Mesangial cell (primary cell): ENCODE measurements around the genes LRIT3 and ELOVL6.

GRCh38 chr4:108916888-108917281, 154.0 kb upstream of the ETNPPL start:
- RAMPAGE, long total RNA = no peak

GRCh38 chr4:109560720-109561538, 883 bp downstream of the MCUB start:
- RAMPAGE, long total RNA = no peak

DNA sequence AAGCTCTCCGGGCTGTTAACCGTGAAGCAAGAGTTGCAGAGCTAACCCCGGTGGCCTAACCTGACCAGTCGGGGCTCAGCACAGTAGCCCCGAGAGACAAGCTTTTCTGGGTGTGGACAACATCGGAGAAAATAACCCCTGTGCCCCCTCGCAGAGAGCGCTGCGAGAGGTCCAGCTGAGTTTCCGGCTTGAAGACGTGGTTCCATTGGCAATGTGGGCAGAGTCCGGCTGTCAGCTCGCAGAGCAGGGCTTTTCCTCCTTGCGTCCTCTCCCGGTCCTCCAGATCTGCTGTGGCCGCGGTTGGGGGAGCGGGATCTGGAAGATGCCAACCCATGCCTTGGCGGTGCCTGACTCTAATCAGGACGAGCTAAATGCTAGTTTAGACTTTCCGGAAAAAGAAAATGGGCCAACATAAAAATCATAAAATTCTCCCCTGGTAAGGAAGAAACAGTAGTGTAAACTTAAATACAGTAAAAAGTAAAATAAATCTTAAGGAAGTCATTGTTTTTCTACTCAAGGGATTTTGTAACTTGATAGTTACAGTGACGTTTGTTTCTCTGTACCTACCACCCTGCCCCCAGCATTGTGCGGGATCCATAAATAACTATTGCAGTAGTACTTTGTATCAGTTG, 603 bp upstream of the PLA2G12A start:
- RAMPAGE, long total RNA = no peak

DNA sequence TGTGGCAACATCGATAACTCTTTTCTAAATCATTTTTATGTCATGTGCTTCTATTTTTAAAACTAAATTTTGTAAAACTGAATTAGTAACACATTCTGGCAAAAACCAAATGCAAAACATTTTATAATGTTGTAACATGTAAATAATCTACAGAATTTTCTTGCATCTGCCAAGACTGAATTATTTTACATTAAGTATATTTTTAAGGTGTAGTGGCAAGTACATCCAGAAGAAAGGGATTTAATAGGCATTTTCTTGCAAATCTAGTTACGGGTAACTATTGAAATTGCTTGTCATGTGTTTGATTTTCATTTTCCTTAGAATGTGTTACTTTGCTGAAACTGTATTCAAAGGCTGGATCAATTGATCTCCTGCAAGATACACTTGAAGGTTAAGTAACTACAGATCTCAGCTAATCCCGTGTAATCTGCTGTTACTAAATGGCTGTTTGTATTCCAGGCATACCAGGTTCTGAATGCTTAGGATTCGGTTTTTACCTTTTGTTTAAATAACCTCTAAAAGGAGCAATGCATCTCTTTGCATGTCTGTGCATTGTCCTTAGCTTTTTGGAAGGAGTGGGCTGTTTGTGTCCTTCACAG, at the start of gene LRIT3:
Gene LRIT3 (plus strand): TSS at position 433 of the 599 bp plus-strand sequence.
- RAMPAGE, long total RNA = no peak

DNA sequence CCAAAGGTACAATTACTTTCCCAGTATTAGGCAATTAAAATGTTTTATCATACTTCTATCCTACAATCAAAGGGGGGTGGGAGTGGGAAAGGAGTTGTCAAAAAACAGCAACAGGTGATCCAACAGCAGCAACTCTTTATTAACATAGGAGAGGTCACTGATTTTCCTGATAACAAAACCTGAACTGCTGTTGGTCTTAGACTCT, 132.5 kb downstream of the ELOVL6 start:
- RAMPAGE, long total RNA = no peak

DNA sequence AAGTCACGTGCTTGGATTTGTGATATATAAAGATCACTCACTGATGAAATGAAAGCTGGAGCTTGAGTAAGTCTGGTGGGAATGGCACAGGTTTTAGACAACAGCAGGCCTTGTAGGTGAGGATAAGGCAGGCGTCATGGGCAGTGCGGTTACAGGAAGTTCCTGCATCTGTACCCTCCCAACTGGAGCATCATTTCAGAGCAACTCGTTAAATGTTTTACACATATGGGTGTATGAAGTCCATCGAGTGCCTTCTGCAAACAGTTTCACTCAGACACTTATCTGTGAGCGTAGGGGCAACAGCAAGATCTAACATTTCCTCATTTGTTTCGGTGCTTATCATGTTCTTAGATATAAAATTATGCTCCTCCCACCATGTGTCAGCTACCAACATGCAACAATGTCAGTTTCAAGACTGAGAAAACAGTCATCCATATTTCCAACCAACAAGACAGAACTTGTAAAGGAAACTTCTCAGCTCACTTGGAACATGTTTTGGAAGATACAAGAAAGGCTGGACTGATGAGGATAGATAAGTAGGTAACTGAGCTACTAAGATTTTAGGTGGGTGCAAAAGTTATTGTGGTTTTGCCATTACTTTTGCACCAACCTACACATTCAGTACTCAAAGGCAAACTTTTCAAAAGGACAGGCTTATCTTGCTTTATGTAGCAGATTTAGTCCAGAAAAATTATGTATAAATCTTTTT, 69.9 kb downstream of the ELOVL6 start:
- RAMPAGE, long total RNA = no peak

DNA sequence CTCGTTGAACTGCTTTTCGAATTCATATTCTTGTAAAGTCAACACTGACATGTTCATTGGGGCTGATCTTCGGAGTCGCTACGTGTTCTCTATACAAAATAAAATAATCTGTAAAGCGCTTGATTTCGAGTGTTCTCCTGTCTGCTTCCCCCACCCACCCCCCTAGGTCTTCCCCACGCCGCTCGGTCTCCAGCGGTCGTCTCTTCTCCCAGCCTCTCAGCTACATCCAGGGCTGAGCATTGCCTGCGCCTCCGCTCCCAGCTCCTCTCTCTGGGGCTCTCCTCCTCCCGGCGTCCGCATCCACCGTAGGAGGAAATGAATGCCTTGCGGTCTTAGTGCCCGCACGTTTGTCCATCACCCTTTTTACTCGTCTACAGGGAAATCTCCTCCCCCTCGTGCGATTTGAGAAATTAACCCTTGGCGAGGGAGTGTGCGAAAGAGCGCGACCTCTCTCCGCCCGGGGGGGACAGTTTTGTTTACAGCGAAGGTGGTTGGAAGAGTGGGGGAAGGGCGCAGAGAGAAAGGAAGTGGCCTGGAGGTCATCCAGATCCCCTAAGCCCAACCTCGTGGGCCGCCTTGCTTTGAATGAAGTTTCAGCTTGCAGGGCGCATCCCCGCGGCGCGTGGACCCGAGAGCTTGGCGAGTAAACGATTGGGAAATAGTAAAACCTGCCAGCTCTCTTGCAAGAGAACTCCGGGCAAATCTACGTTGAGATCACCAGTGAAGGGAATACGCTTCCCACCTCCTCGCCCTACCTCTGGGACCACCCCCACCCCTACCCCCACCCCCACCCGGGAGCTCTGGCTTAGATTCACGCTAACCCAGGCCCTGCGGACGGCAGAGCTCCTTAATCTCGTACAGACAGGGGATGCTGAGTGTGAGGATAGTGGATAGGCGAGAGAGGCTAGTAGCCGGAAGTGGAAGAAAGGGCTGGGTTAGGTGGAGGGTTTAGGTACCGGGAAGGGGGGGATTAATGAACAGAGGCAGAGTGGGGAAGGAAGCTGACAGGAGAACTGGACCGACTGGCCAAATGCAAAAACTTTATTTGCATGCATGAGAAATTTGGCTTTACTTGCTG, at the start of gene ELOVL6:
Gene ELOVL6 (minus strand): TSS at position 337 of the 1,078 bp plus-strand sequence.
- RAMPAGE, long total RNA = no peak

DNA sequence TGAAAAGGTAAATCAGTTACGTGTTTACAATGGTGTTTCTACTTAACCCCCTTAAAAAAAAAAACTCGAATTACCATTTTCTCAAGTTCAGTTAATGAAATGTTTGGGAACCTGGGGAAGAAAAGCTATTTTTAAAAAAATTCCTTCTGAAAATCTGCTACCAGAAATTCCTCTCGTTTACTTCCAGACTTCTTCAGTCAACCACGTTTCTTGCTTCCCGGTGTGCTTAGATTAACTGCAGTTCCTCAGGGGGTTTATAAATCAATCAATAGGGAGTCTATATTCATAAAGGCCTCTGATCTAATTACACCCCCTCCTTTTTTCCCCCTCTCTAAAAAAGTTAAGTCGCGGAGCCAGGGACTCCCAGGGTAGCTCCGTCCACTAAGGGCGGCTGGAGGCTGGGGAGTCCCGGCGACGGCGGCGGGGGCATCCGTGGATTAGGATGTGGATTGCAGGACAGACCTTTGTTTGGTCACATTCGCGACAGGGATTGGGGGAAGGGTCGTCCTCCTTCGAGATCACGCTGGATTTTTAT, 8.8 kb downstream of the PITX2 start:
- RAMPAGE, long total RNA = no peak

GRCh38 chr4:112284869-112285351, 794 bp downstream of the TIFA start:
- RAMPAGE, long total RNA = no peak

- RAMPAGE, long total RNA = no peak
Observed at GRCh38 chr4:112645428-112645964, 8.6 kb downstream of the LARP7 start.

GRCh38 chr4:113291510-113291921, 242.1 kb downstream of the ANK2 start:
- RAMPAGE, long total RNA = no peak

DNA sequence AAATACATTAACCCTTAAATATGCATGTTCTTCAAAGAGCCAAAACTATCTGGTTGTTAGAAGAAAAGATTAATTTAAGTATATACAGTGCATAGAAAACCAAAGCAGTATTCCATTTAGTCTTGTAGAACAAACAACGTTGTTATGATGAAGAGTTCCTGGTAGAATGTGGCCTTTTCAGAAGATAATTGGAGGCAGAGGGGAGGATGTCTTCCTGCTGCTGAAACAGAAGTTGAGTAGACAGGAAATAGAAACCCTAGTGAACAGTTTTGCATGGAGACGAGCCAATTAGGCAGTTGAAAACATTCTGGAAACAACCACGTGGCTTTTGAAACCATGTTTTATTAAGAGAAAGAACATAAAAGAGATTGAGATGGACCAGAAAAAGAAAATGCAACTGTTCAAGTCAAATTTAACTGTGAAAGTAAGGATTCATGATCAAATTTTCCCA, 325.2 kb downstream of the CAMK2D start:
- RAMPAGE, long total RNA = no peak

- RAMPAGE, long total RNA = no peak
Observed at GRCh38 chr4:113645776-113646211, 115.7 kb downstream of the CAMK2D start.

DNA sequence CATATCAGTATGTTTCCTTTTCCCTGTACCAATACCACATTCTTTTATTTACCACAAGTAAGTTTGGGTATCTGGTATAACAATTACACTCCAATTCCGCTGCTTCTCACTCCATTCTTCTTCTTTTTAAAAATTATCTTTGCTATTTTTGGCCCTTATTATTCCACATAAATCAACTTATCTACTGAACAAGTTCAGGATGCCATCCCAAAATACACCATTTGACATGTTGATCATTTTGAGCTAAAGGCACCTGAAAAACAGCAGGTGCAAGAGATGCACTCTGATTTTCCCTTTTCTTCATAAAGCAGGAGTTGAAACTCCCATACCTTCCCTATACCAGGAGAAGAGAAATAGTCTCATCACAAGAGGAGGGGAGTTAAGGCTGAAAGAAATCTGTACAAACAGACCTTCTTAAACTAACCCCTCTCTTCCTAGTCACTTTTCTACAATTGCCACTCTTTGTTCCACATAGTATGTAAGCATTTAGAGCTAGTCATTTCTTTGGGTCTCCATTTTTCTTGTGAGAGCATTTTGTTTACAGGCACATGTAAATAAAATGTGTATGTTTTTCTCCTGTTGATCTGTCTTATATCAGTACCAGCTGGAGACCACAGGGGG, 47.2 kb downstream of the CAMK2D start:
- RAMPAGE, long total RNA = no peak

- RAMPAGE, long total RNA = no peak
Observed at GRCh38 chr4:114616511-114616972, 17.9 kb downstream of the UGT8 start.

DNA sequence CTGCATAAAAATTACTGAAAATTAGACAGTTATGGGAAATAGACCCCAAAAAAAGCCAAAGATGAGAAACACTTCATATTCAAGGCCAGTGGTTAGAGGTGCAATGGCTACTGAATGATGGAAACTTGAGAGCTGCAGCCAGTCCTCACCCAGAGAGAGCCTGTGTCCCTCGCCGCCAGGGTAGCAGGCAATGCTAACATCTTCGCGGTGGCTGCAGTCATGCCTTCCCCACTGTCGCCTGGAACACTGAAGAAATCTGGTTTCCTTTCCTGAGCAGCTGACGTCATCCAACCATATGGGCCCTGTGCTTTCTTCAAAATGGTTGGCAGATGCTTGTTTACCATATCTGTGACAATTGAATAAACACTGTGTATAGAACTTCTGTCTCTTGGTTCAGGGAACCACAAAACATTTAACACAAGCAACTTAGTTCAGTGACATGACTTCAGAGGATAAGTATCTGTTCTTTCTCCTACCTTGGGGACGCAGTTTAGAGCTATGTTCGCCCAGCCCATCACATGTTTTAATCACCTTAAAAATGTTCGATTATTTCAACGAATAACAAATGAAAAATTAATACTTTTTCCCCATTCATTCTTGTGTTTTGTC, 39.6 kb downstream of the PRSS12 start:
- RAMPAGE, long total RNA = no peak

GRCh38 chr4:118351825-118352625, 778 bp downstream of the PRSS12 start:
- RAMPAGE, long total RNA = no peak

- RAMPAGE, long total RNA = no peak
Observed at GRCh38 chr4:118757787-118758450, 72.7 kb downstream of the METTL14 start.

- RAMPAGE, long total RNA = no peak
Observed at GRCh38 chr4:118765120-118765750, 70.7 kb downstream of the SEC24D start.

DNA sequence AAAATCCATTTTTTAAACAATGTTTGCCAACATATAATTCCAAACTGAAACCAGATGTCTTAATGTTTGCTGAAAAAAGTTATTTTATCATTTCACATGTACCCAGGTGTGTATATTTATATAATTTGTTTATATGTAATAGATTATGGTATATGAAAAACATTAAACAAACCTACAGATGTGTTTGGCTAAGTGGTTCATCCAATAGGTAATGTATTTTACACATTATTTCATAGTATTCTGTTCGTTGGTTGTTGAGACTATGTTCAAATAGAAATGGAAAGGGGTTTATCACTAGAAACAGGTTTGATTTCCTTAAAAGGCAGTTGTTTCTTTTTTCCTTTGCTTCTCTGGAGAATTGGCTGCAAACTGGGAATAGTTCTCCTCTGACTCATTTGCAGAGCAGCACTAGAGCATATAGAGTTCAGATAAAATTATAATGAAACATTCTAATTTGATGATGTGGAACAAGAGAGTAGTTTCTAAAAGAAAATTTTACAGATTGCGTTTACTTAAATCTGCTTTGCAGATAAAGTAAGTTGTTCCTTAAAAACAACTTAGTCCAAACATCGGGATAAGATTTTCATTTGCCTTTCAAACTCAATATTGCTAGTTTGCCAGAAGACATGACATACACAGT, 29.6 kb downstream of the SYNPO2 start:
- RAMPAGE, long total RNA = no peak